Renal cortical epithelial cell (primary cell): ENCODE results near the genes VCPKMT, MAP4K5, NIN, TMX1 and PTGER2.

GRCh38 chr14:50010809-50011245, 105.5 kb downstream of the VCPKMT start:
- RRBS = no CpG with 5 or more reads among the region's 7 CpGs

DNA sequence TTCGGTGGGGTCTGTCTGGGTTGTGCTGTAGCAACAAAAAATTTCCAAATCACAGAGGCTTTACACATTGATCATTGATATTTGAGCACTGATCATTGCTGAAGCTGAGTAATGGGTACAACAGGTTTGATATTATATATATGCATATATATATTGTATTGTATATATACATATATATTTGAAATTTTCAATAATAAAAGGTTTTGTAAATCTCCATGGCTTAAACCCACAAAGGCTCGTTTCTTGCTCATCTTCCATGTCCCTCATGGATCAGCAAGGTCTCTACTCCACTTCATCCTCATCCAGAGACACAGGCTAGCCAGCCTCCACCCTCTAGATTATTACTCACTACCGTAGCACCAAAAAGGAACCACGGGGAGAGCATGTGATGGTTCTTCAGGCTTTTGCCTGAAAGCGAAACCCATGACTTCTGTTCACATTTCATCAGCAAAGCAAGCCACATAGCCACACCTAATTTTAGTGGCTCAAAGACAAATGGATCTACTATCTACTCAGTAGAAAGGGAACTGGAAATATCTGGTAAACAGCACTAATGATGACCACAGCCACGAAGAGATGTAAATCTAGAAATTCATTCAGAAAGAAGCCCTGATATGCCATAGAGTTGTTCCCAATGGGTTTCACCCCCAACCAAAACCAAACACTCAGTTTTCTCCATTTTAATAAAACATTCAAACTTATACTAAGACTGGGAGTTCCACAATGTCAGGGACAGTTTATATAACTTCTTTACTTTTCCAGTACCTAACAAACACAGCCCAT, 51.4 kb downstream of the VCPKMT start:
- RRBS = no CpG with 5 or more reads among the region's 6 CpGs

- RRBS = no CpG with 5 or more reads among the region's 5 CpGs
Measured at GRCh38 chr14:50099169-50099694, 17.1 kb downstream of the VCPKMT start.

DNA sequence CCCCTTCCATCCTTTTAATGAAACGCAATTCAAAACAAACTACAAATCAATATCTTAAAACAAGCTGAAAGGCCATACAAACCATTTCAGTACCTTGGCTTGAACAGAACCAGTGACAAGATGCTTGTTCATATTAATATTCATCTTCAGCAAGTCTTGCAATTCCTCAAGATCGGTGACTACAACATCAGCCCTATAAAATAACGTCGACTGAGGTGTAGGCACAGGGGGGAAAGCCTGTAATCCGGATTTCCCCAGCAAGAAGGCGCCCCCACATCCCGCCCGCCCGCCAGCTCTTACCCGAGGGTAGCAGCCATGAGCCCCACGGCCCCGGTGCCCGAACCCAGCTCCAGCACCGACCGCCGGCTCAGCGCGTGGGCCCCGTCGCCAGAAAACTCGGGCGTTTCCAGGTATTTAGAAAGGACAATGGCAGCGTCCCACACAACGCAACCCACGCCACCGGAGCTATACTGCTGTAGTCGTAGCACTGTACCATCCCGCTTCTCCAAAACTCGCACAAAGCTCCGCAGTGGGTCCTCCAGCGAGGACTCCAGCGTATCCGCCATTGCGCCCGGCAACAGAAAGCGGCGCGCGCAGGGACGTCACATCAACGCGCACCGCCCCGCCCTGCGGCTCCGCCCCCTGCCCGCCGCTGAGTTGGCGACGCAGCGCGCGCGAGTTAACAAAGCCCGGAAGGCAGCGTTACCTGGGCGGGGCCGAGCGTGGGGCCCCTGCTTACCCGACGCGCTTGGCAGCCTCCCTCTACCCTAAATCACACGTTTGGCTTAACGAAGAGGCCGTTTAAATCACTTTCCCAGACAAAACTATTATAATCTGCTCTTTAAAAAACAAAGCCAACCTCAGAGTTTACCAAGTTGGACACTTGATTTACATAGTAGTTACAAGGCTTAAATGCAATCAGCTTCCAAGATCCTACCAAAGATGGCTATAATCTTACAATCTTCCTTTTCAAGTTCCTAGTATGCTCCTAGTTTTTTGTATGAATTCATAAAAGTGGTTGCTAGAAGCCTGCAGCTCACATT, at the start of gene VCPKMT:
TSS of gene VCPKMT (minus strand) at position 586 of the 1,043 bp plus-strand sequence.
- RRBS = 2% methylated on average over 10 of the region's 65 CpGs

DNA sequence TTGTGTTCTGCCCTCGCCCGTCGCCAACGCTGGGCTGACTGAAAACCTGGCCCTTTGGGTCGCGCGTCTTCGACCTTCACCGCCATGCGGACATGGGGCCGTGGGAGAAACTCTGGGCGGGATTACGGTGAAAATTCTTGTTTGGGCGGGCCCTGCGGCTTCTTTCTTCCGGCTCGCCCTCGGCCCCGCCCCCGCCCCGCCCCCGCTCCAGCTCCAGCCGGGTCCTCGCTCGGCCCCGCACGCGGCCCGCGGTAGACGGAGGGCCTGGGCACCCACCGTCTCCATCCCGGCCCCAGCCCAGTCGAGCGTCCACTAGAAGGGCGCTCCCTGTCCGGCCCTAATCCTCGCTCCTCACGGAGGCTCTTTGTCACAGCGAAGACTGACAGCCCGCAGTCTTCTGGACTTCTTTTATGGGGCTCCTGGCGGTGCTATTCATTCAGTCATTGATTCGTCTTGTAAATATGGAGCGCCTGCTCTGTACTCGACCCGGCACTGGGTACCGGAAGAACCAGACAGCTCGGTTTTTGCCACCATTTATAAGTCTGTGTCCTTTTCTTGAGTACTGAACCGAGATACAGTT, 403 bp downstream of the DMAC2L start:
- RRBS = 2% methylated on average over 22 of the region's 49 CpGs

DNA sequence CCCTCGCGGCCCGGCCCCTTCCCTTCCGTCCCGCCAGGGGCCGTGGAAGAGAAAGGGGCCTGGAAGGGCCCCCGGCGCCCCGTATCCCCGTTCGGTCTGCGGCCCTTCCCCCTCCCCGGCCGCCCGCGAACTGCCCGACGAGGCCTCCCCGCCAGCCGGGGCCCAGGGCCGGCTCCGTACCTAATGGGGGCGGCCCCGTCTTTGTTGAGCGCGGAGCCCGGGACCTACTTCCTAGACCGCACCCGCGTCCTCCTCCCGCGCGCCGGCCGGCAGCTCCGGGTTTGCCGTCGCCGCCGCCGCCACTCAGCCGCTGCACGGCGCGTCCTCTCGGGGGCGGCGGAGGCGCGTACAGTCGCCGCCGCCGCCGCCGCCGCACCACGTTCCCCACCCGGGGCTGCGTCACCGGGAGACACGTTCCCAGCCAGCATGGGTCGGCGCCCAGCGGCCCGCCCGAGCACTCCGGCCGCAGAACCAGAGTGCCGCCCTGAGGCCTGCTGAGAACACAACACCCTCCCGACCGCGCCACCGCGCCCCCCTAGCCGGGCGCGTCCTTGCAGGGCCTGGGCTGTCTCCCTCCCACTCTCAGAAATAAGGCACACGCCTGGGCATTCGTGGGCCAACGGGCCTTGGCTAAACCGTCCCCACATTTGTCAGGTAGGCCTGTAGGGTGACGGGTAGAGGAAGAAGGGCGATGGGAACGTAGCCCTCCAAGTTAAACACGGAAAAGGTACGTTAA, at the start of gene MAP4K5:
TSS of gene MAP4K5 (minus strand) at position 350 of the 736 bp plus-strand sequence.
- RRBS = 1% methylated on average over 44 of the region's 87 CpGs

GRCh38 chr14:50644684-50645263, 23.3 kb downstream of the SAV1 start:
- RRBS = no CpG with 5 or more reads among the region's 6 CpGs

DNA sequence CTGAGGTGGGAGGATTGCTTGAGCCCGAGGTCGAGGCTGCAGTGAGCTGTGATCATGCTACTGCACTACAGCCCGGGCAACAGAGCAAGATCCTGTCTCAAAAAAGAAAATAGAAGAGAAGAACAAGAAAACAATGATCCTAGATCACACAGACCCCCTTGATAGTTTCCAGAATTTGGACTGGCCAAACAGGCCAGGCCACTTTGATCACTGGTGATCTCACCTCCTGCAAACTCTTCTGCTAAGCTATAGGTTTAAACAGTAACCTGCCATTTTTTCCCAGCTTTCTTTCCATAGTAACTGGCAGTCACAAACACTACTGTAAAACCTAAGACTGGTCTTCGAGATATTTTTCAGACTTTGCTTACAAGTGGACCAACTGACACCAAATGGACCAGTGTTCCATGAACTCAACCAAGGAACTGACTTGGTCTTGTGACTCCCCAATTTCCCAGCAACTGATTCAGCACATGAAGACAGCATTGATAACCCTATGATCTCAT, 8.3 kb downstream of the SAV1 start:
- RRBS = no CpG with 5 or more reads among the region's 4 CpGs

- RRBS = no CpG with 5 or more reads among the region's 15 CpGs
Measured at GRCh38 chr14:50757975-50758725, 72.8 kb downstream of the NIN start.

DNA sequence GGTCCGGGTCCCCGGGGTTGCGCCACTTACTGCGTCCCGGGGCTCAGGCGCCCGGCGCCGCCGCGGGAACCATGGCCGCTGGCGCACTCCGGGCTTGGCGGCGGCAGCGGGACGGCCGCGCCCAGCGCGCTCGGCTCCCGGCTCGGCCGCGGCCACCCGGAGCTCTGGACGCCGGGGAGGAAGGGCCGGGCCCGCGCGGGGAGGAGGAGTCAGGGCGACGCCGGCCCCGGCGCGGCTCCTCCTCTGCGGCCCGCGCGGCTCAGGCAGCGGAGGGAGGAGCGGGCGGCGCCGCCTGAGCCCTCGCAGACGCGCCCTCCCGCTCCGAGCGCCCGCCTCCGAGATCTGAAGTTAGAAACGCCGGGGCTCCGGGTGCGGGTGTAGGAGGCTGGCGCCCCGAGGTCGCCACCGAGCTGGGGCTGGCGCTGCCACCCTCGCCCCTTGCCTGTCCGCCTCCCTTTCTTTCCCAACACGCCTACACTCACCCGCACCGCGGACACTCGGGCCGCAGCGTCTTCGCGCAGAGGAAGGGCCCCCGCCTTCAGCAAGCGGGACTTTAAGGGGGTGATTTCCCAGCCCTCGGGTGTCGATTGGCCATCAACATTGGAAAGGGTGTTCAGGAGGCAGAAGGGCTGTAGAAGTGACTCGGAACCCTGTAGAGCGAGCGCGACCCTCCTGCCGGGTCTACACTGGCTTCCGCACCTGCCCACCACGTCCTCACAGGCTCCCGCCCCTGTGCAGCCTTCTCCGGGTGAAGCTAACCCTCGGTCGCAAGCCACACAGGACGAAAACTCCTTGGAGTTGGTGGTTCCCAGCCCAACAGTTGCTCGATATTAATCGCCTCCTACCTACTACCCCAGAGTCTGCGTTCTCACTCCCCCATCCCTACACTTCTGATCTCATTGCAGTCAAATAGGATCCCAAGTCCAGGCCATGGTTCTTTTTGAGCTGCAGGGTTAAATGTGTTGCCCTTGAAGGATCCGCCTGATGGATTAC, at the start of gene NIN:
TSS of gene NIN (minus strand) at position 187 of the 993 bp plus-strand sequence.
- RRBS = under 1% methylated on average over 29 of the region's 97 CpGs

GRCh38 chr14:50928280-50928820, 15.9 kb downstream of the PYGL start:
- RRBS = no CpG with 5 or more reads among the region's 6 CpGs

GRCh38 chr14:51239713-51241004, at the start of gene TMX1:
Gene TMX1, plus strand, starts transcription at chr14:51240247.
- RRBS = no CpG with 5 or more reads among the region's 68 CpGs

DNA sequence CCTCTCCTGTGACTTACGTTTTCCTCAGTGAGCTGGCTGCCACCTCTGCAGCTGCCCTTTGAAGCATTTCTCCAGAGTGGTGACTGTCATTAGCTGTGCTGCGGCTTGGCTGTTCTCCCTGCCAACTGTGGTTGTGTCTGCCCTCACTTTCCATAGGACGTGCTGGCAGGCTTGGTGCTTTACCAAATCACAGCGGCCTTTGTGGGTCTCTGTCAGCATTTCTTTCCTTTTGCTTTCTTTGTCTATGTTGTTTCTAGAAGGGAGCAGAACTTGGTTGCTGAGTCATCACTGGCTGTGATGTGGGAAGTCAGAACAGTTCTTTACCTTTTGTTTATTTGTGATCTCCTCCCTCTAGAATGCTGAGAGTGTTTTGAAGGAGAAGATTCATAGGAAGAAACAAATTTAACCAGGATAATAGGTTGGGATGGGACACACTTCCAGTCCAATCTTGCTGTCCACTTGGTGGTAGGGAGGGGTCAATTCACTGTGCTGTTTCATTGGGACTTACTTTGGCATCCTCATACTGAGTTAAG, 88.1 kb downstream of the TMX1 start:
- RRBS = no CpG with 5 or more reads among the region's 4 CpGs

DNA sequence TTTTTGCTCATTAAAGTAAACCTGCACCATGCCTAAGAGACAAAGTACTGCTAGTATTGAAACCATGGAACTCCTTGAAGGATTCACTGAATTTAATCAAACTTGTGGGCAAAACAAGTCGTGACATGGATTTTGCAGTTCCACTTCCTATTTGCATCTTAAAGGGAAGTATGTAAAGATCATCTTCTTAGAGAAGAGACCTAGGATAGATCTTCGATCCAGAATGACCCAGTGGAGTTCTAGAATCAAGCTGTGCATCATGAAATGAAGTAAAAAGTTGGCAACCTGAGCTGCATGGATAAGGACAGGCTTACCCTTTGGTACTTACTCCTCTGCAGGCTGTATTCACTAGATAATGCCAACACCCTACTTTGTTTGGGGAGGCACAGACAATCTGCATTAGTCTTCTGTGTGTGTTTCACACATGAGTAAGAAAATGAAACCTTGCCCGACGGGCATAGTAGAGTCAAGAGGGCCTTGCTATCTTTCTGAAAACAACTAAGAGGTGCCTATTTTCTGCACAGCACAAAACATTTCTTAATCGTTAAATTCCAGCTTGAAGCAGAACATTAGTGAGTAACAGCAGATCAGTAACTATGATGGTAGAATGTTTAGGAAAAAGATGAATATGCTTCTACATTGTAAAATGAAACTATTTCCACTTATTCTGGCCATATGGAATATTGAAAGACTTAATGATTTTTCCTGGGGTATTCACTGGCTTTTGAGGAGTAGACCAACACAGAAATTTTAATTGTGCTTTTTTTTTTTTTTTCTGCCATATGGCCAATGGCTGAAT, 2.0 kb downstream of the GNG2 start:
- RRBS = no CpG with 5 or more reads among the region's 5 CpGs

DNA sequence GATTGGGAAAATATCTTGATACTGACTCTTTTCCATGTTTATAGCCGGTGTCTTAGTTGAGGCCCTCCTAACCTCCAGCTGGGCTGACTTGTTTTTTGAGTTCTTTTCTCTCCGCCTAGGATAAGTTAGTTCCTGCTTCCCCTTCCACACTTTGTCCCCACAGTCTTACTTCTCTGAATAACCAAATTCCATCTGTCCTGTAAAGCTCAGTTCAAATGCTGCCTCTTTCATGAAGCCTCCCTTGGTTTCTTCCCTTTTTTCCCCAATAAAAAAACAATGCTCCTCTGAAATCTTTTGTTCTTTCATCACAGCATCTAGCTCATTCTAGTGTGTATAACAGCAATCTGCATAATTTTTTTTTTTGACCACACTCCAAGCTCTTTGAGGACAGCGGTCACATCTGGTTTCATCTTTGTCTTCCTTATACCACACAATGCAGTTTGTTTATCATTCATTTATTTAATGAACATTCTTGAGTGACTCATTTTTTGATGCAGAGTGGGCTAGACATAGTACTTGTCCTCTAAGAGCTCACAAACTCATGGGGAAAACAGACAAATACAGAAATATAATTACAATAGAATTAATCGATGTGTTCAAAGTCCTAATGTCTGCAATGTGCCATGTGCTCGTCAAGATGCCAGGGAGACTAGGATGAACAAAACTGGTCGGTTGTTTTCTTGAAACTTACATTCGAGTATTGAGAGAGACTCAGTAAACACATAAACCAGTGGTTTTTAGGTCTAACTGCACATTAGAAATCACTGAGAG, 7.3 kb downstream of the GNG2 start:
- RRBS = no CpG with 5 or more reads among the region's 7 CpGs

GRCh38 chr14:51926493-51926998, 62.8 kb upstream of the RTRAF start:
- RRBS = 95% methylated on average over 4 of the region's 9 CpGs

GRCh38 chr14:51961359-51961870, 27.9 kb upstream of the RTRAF start:
- RRBS = no CpG with 5 or more reads among the region's 7 CpGs

GRCh38 chr14:52004161-52004722, 14.9 kb downstream of the RTRAF start:
- RRBS = no CpG with 5 or more reads among the region's 3 CpGs

GRCh38 chr14:52011421-52012025, 22.2 kb downstream of the RTRAF start:
- RRBS = 100% methylated on average over 1 of the region's 12 CpGs

DNA sequence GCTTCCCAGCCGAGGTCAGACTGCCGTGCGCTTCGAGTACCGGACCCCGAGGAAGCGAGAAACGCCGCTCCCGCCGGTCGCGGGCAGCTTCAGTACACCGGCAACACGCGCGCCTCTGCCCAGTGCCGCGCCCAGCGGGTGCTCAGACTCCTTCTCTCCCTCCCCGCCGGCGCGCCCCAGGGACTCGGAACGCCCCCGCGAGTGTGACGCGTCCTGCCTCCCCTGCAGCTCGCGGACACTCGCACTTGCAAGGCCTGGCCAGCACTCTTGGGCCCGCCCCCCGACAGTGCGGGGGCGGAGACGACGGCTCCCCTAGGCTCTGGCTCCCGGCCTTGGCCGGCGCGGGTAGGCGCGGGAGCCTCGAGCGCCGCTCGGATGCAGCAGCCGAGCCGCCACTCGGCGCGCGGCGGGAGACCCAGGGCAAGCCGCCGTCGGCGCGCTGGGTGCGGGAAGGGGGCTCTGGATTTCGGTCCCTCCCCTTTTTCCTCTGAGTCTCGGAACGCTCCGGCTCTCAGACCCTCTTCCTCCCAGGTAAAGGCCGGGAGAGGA, at the start of gene PTGER2:
TSS of gene PTGER2 (plus strand) at position 342 of the 549 bp plus-strand sequence.
- RRBS = 3% methylated on average over 9 of the region's 67 CpGs